Tongue (tissue), 2 donors: Measurements from ENCODE around the gene MITF.

- RAMPAGE, long total RNA = no peak
These were observed 51.1 kb downstream of the MAGI1 start for GRCh38 chr3:65987418-65988136.

DNA sequence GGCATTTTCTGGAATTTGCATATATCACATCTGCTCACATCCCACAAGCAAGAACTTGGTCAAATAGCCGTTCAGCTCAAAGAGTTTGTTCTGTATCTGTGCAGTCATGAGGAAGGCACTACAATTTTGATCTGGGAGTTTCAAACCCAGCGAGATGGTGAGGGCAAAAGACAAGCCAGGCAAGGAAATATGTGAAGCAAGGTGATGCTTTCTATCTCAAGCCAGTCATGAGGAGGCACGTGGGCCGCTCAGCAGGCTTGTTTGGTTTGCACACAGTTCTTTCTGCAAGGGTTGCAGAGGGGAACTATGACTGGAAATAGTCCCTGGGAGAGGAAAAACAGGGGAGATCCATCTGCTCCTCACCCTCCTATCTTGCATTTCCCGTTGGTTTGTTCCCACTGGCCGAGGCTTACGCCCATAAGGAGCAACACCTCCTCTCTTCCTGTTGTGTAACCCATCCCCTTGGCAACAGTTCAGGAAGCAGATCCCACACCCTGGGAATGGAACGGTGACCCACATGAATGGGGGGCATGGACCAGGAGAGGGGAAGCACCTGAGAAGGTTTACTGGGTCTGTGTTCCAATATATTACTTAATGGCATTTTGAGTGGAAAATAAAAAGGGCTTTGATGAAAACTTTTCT, 72.1 kb upstream of the MAGI1 start:
- RAMPAGE, long total RNA = no peak

DNA sequence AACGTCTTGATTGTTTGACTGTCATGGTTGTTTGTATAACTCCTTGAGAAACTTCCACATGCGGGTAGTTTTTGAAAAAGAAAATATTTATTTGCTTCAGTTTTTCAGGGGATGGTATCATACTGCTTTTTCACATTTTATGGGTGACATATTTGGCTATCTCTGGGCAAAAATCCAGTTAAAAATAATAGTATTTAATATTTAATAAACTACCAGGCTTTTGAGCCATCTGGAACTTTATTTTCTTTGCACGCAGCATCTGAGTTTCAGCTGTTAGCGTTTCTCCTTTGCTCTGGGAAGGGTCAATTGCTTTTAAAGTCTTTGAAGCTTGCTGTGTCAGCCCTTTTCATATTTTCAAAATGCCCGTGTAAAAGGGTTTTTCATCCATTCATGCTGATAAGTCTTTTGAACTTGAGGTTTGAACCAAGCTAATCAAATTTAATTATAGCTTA, 79.0 kb downstream of the SLC25A26 start:
- RAMPAGE, long total RNA = no peak

GRCh38 chr3:66473678-66474263, 27.1 kb downstream of the LRIG1 start:
- RAMPAGE, long total RNA = no peak

- RAMPAGE, long total RNA = no peak
These were observed 23.3 kb downstream of the LRIG1 start for GRCh38 chr3:66477189-66478266.

- RAMPAGE, long total RNA = no peak
These were observed 20.1 kb downstream of the LRIG1 start for GRCh38 chr3:66480514-66481403.

- RAMPAGE, long total RNA = no peak
These were observed 26.3 kb upstream of the KBTBD8 start for GRCh38 chr3:66971830-66972224.

- RAMPAGE, long total RNA = no peak
These were observed 170.3 kb downstream of the SUCLG2 start for GRCh38 chr3:67483980-67484549.

DNA sequence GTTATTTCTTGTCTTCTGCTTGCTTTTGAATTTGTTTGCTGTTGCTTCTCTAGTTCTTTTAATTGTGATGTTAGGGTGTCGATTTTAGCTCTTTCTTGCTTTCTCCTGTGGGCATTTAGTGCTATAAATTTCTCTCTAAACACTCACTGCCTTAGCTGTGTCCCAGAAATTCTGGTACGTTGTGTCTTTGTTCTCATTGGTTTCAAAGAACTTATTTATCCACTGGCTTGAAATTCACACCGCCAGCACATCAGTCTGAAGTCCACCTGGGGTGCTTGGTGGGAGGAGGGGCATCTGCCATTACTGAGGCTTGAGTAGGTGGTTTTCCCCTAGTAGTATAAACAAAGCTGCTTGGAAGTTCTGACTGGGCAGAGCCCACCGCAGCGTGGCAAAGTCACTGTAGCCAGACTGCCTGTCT, 114.3 kb downstream of the SUCLG2 start:
- RAMPAGE, long total RNA = no peak

GRCh38 chr3:67650093-67650443, 4.3 kb downstream of the SUCLG2 start:
- RAMPAGE, long total RNA = no peak

- RAMPAGE, long total RNA = no peak
These were observed 1.0 kb downstream of the UBA3 start for GRCh38 chr3:69079028-69079699.

- RAMPAGE, long total RNA = no peak
These were observed 2.7 kb downstream of the ARL6IP5 start for GRCh38 chr3:69087437-69087804.

DNA sequence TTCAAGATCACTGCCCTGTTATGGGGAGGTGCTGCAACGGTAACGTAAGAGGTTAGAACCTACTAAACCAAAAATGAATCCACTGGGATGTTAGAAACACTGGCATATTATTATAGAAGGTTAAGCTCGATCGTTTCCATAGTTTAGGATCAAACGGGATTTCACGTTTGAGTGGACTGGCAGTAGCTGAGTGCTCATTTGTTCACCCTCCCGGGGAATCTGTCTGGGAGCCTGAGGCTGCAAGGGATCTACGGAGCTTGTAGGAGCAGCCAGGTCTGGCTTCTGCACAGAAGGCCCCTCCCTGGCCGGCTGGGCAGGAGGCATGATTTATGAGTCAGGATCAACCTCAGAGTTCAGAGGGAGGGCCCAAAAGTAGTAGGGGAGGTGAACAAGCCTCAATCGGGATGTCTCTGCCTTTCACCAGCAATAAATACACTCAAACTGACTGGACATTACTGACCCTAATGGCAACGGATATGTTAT, 109.4 kb upstream of the LMOD3 start:
- RAMPAGE, long total RNA = no peak

DNA sequence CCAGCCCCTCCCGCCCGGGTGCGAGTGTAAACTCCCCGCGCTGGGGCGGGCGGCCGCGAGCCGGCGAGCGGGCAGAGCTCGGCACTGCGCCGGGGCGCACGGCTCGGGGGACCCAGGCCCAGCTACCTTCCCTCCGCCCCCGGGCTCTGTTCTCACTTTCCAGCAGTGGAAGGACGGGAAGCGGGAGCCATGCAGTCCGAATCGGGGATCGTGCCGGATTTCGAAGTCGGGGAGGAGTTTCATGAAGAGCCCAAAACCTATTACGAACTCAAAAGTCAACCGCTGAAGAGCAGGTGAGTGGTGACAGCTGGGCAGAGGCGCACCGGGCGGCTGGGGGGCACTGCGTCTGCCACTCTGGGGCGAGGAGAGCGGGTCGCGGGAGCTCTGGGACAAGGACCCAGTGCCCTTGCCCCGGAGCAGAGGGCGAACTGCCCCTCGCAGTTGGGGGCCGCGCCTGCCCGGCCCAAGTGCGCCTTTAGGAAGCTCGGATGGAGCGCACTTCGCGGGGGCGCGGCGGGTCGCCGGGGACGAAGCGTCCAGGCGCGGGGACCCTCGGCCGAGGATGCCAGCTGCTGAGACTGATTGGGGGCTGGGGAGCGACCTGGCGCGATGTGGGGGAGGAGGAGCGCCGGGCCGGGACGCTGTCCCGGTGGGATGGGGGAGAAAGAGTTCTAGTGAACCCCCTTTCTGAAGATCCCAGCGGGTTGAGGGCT, at the start of gene MITF:
TSS of gene MITF (plus strand) at position 56 of the 713 bp plus-strand sequence.
- RAMPAGE, long total RNA = no peak

DNA sequence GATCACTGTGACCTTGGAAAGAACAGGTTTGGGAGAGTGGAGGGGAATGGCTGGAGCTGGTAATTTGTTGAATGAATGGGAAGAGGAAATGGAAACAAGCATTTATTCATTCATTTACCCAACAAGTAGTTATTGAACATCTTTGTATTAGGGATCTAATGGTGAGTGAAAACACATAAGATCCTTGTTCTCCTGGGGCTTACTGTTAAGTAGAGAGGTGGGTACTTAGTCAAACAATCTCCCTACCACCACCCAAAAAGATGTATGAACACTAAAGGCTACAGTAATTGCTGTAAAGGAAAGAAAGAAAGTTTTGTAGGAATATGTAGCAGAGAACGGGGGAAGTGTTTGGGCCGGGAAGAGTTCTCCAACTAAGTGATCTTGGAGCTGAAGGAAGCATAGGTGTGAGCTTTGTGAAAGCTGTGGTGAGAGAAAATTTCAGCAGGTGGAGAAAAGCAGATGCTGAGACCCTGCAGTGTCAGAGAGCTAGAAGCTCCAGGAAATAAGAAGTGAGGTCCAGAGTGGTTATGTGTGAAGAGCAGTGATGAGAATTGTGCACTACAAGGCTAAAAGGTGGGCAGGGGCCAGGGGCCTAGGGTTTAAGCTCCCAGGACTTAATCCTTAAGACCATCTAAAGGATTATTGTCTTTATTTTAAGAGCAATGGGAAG, 159.6 kb downstream of the MITF start:
- RAMPAGE, long total RNA = no peak

- RAMPAGE, long total RNA = no peak
These were observed 260.0 kb downstream of the MITF start for GRCh38 chr3:69999167-69999831.

GRCh38 chr3:70703198-70703889, 390.9 kb upstream of the MDFIC2 start:
- RAMPAGE, long total RNA = no peak

DNA sequence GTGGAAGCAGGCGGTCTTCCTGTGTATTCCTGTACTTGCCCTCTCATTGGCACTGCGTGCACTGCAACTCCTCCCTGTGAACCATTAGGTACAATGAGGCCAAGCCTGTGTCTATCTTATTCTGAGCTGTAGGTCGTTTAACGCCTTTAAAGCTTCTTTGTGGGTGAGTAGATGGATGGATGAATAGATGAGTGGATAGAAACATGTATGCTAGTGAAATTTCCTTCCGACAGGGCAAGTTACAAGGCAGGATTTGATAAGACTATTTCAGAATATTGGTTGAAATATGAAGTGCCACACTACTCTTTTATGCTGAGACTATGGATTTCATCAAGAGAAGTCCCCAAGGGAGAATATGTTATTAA, 633.4 kb downstream of the FOXP1 start:
- RAMPAGE, long total RNA = no peak

GRCh38 chr3:71047996-71048299, 535.6 kb downstream of the FOXP1 start:
- RAMPAGE, long total RNA = no peak

DNA sequence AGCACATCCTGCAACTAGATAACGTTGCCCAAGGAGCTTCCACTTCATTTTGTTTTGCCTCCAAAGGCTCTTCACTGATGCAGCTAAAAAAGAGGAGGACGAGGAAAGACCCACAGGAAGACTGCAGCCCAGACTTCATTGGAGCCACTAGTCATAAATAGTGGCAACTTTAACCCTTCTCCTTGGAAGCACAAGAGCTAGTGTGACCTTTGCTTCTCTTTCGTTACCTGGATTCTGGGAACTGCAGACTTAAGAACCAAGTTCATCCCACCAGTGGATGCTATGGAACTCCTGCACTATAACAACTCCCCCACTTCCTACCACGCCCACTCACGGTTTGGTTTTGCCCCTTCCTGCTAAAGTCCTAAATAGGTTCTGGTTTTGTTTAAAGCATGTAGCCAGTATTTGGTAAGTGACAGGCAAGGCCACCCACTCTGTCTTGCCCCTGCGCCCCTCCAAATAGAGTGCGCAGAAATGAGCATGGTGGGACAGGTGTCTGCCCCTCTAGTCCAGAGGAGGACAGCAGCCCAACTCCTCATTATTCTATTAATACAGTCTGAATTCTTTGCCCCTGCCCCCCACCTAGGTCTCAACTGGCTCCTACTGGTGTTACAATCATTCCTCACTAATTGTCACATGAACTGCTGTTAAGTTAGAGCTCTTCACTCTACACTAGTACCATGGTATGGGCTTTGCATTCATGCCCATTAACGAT, 504.7 kb downstream of the FOXP1 start:
- RAMPAGE, long total RNA = no peak